Right common carotid artery plus branches (tissue), 1 donor: ENCODE measurements around the genes COLGALT1 and RAB3A.

GRCh38 chr19:17324248-17325124 lies 10.2 kb downstream of the ANO8 start:
- PRO-cap: no peak

DNA sequence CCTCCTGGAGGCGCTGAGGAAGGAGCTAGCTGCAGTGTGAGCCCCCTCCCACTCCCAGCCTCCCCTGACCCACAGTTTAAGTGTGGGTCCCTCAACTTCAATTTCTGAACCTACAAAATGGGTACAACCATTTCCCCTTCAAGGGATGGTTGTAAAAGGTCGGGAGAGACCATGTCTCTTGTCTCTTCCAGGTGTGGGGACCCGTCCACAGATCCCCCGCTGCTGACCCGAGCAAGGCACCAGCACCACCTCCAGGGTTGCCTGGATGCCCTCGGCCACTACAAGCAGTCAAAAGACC lies 3.9 kb downstream of the GTPBP3 start:
- PRO-cap: no peak

- PRO-cap: no peak
Measured at GRCh38 chr19:17517460-17518186, 6.2 kb downstream of the PGLS start.

- PRO-cap: bidirectional peak, plus-strand start at chr19:17555695, minus-strand start at chr19:17555489; unidirectional peak, minus-strand start at chr19:17556125; unidirectional peak, minus-strand start at chr19:17556445
Measured at GRCh38 chr19:17555572-17556689, at the start of gene COLGALT1. TSS of gene COLGALT1 (plus strand) at chr19:17555649.

DNA sequence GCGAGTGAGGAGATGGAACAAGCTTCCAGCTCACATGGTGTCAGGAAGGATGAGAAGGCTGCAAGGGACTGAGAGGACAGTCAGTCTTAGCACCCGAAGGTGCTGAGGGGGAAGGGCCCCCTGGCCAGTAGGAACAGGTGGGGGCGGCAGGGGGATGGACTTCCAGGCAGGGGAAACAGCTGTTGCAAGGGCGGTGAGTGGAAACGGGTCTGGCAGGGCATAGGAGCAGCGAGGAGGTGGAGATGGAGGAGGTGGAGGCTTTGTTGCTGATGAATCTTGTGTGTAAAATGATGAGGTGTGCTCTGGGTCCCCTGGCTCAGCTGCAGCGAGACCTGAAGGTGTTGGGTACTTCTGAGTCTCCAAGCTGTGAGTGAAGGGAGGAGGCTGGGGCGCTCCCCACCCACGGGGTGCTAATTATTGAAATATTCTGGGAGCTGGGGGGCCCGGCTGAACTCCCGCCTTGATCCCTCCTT lies 1.2 kb downstream of the MAP1S start:
- PRO-cap: no peak

DNA sequence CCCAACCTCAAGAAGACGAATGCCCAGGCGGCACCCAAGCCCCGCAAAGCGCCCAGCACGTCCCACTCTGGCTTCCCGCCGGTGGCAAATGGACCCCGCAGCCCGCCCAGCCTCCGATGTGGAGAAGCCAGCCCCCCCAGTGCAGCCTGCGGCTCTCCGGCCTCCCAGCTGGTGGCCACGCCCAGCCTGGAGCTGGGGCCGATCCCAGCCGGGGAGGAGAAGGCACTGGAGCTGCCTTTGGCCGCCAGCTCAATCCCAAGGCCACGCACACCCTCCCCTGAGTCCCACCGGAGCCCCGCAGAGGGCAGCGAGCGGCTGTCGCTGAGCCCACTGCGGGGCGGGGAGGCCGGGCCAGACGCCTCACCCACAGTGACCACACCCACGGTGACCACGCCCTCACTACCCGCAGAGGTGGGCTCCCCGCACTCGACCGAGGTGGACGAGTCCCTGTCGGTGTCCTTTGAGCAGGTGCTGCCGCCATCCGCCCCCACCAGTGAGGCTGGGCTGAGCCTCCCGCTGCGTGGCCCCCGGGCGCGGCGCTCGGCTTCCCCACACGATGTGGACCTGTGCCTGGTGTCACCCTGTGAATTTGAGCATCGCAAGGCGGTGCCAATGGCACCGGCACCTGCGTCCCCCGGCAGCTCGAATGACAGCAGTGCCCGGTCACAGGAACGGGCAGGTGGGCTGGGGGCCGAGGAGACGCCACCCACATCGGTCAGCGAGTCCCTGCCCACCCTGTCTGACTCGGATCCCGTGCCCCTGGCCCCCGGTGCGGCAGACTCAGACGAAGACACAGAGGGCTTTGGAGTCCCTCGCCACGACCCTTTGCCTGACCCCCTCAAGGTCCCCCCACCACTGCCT lies 8.0 kb downstream of the MAP1S start:
- PRO-cap: no peak

GRCh38 chr19:17795244-17795494 lies 231 bp downstream of the B3GNT3 start:
- PRO-cap: no peak

DNA sequence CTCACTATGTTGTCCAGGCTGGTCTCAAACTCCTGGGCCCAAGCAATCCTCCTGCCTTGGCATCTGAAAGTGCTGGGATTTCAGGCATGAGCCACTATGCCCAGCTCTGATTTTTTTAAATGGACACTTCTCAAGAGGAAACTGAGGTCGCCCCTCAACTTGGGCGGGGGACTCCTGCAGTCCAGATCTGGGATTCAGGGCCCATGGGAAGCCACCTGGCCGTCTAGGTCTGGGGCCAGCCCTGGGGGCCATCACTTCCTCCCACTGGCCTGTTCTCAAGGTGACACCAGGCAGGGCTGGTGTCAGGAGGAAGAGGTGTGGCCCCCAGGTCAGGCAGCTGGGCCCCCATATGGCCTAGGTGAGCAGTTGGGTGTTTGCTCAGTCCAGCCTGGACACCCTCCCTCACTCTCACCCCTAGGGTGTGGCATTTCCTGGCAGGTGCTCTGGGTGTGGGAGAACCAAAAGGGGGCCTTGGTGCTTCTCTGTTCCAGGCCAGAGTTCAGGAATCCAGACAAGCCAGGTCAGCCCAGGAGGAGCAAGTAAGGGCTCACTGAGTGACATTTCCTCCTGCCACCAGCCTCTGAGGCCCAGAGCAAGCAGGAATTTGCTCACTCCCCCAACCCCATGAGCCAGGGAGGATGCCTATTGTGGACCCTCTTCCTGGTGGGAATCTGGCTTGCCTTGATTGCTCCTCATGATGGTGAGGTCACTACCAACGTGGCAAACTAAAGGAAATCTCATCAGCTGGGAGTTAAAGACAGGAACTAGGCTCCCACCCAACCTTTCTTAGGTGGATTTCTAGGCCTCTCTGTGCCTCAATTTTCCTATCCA lies 1.6 kb downstream of the B3GNT3 start:
- PRO-cap: no peak

DNA sequence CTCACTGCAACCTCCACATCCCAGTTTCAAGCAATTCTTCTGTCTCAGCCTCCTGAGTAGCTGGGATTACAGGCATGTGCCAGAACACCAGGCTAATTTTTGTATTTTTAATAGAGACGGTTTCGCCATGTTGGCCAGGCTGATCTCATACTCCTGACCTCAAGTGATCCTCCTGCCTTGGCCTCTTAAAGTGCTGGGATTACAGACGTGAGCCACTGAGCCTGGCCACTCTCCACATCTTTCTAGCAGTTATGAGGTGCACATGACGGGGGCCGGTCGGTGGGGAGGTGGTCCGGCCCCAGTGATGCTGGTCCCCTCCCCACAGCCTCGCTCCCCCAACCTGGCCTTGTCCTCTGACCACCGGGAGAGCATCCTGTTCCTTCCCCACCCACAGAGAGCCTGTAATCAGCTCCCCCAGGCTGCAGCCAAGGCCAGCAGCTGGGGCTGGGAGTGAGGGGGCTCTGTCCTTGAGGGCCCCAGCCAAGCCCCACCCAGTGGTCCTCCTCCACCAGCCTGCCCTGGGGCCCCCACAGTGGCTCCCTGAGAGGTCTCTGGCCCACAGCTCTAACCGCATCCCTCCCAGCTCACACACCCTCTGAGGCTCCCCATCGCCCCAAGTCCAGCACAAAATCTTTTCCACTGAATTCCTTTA lies 3.0 kb upstream of the INSL3 start:
- PRO-cap: no peak

GRCh38 chr19:17836553-17837166 lies 11.1 kb downstream of the JAK3 start:
- PRO-cap: no peak

- PRO-cap: no peak
Measured at GRCh38 chr19:18119075-18120220, 21.9 kb downstream of the MAST3 start.

DNA sequence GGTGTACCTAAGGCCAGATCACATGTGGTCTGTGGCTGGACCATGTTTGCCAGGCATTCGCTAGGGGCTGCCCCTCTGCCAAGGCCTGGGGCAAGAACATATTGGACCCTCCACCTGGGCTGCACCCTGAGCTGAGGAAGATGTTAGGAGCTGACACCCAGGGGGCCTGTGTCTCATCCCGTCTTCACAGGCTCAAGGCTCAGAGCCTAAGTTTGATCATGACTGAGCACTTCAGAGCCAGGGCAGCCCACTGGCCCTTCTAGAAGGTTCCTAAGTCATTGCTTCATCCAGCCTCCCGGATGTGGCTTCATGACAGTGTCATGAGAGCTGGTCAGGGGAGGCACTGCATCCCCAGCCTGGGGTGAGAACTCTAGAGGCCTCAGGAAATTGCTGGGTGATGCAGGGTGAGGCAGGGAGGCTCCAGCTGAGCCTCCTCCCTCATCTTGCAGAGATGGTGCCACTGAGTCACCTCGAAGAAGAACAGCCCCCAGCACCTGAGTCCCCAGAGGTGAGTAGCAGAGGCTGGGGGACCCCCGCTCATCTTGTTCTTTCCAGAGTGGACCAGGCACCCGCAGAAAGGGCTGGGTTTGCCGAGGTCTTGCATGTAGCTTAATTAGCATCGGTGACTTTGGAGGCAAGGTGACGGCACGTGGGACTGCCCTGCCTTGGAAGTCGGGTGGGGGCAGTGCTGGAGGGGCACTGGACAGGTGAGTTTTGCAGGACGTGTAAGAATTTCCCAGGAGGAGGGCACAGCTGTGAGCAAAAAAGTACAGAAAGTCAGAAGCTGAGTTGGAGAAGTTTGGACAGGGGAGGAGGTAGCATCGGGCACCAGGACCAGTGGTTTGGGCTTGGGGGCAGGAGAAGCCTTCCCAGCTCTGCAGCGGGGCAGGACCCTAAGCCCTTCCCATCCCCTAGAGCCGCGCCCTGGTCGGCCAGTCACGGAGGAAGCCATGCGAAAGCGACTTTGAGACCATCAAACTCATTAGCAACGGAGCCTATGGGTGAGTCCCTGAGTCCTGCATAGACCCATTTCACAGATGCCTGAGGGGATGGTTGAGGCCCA lies 24.7 kb upstream of the PIK3R2 start:
- PRO-cap: no peak

DNA sequence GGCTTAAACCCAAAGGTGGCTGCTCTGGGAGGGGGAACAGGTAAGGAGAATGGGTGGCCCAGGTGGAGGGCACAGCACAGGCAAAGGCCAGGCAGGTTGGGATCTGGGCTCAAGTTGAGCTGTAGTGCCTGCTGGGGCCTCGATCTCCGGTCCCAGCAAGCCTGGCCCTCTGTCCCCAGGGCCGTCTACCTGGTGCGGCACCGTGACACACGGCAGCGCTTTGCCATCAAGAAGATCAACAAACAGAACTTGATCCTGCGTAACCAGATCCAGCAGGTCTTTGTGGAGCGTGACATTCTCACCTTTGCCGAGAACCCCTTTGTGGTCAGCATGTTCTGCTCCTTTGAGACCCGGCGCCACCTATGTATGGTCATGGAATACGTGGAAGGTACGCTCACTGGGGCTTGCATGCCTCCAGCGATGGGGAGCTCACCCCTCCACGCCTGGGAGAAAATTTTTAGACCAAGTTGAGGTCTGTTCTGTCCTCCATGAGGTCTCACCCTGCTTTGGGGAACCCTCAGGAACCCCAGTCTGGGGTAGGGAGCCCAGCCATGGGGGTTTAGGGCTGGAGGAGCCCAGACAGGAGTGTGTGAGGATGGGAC lies 22.5 kb upstream of the PIK3R2 start:
- PRO-cap: no peak

GRCh38 chr19:18196743-18197735 lies 4.0 kb downstream of the MPV17L2 start:
- PRO-cap: no peak

DNA sequence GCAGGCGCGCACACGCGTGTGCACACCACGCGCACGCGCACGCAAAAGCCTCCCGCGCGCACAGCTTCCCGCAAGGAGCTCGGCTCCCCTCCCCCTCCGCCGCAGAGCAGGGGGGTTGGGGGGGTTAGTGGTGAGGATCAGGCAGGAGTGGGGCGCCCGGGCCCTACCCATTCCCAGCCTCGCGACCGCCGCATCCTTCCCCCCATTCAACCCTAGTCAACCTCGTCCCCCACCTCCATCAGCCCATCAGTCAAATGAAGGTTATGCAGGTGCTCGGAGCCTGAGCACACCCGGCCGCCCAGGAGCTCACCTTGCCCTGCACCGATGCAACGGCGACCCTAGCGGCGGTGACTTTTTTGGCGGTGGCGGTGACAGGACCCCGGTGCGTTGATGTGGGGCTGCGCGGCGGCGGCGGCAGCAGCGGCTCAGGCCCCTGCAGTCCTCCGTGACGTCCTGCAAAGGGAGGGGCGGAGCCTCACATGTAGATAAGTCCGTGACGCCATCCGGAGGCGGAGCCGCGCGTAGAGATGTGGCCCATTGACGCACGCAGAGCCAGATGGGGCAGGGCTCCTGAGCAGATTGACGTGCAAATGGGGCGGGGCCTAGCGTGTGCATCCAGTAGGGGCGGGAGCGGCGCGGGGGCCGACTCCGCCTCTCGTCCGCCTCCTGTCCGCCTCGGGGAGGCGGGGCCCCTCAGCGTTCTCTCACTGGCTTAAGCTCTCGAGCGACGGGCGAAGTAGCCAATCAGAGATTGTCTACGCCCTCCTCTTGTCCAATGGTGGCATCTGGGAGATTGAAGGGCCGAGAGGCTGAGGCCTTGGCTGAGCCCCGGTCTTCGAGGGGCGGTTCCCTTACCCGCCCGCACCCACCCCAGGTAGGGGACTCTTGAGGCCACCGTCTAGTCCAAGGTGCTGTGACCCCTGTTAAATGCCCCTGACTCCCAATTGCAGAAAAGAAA lies at the start of gene RAB3A:
Gene RAB3A, minus strand, starts transcription at position 457 of the 958 bp plus-strand sequence.
- PRO-cap: bidirectional peak, plus-strand start at position 889 of the sequence, minus-strand start at position 455 of the sequence

DNA sequence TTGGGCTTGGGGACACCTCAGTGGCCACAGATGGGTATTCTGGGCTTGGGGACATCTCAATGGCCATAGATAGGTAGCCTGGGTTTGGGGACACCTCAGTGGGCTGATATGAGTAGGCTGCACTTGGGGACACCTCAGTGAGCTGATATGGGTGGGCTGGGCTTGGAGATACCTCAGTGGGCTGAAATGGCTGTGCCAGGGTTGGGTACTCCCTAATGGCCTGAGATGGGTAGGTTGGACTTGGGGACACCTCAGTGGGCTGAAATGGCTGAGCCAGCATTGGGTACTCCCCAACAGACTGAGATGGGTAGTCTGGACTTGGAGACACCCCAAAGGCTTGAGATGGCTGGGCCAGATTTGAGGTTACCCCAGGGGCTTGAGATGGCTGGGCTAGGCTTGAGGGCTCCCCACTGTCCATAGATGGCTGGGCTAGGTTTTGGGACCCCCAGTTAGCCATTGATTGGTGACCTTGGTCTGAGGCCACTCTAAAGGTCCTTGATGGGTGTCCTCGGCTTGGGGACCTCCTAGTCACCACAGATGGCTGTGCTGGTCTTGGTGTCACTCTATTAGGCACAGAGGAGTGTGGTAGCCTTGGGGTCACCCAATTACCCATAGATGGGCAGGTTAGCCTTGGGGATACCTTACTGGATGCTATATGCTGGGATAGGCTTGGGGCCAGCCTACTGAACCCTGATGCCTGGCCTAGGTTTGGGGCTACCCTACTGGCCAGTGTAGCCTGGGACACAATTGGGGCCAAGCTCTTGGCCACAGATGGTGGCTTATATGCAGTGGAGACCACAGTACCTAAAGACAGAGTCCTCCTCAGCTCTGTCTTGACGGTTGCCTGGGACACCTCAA lies 12.0 kb downstream of the IQCN start:
- PRO-cap: no peak

GRCh38 chr19:18280536-18280943 lies 882 bp downstream of the JUND start:
- PRO-cap: no peak

DNA sequence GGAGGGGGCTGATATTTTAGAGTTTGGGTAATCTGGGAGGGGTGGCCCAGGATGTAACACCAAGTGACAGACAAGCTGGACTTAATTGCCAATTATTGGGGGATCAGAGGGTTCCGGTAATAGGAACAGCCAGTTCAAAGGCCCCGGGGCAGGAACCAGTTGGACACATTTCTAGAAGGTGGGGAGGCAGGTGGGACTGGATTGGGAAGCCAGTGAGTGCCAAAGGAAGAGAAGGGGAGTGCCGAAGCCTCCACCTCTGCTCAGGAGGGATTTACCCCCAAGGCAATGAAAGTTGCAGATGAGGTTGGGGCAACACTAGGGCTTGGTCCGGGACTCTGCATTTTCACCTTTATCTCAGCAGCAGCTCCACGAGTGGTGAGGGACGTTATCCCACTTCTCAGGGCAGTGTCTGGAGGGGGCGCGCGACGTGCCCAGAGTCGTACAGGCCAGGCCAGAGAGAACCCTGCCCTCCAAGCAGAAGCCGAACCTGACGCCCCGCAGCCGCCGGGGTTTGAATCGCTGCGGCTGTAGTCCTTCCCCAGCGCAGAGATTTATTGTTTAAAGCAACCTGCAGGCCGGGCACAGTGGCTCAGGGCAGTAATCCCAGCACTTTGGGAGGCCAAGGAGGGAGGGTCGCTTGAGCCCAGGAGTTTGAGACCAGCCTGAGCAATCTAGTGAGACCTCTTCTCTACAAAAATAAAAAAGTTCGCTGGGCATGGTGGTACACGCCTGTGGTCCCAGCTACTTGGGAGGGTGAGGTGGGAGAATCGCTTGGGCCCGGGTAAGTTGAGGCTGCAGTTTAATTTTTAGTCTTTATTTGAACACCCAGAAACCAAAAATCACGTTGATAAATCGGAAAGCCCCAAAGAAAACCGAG lies 5.8 kb upstream of the JUND start:
- PRO-cap: no peak

DNA sequence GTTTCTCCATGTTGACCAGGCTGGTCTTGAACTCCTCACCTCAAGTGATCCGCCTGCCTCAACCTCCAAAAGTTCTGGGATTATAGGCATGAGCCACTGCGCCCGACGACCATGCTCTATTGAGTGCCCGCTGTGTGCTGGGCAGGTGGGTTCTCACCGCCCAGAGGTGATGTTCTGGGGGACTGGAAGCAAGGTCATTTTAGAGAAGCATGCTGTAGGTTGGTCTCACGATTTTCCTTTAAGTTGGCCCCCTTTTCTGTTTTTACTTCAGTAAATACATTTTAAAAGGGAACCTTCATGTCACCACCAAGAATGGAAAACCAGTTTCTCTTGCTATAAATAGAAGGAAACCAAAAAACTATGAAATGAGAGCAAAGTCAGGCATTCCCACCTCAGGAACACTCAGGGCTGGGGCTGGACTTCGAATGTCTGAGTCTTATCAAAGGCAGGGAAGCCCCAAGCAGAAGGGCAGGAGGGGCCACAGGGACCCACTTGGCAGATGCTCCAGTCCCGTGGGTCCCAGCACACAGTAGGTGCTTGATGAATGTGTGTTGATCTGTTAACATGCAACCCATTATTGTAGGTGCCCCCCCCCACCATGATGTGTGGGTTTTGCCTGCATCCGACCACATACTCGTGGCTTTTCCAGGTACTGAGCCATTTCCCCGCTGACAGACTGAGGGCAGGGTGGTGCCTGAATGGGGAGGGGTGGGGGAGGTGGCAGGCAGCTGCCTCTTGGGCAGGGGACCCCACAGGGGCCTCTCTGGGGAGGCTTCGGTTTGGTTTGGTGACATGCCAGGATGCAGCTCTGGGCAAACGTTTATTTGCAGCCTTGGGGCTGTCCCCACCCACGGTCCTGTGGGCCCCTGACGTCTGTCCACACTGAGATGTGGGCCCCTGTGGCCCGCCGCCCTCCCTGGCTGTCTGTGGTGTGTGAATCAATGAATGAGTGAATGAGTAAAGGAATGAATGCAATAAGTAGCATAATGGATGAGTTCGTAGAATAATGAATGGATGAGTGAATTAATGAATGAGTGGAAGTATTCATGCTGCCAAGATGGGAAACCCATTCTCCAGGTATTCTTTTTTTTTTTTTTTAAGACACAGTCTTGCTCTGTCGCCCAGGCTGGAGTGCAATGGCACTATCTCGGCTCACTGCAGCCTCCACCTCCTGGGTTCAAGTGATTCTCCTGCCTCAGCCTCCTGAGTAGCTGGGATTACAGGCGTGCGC lies 8.8 kb upstream of the JUND start:
- PRO-cap: no peak

DNA sequence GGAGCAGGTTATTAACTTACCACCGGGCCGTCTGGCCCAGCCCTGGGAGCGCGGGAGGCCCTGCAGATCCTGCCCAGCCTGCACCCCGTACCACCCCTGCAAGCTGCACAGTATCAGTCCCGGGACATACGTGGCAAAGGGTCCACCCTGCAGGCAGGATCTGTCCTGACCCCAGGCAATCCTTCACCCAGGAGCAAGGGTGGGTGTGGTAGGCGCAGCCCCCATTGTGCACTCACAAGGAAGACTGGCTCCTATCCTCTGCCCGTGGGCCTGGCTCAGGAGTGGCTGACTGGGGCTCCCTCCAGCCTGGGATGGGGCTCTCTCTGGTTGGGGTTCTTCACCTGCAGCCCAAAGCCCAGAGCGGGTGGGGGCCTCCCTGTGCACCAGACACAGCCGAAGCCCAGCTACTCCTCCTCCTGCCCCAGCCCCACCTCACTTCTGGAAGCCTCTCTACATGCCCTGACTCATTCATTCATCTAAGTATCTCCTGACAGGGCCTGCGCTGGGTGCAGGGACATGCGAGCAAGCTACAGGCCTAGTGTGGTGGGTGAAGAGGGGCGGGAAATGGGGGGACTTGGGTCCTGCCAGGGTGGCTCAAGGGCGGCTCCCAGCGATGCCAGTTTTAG lies 12.9 kb downstream of the LSM4 start:
- PRO-cap: no peak